OCI-LY7 (cell line): ENCODE data around the genes SIRT6, MPND, UBXN6, SEMA6B, TNFAIP8L1 and MYDGF.

DNA sequence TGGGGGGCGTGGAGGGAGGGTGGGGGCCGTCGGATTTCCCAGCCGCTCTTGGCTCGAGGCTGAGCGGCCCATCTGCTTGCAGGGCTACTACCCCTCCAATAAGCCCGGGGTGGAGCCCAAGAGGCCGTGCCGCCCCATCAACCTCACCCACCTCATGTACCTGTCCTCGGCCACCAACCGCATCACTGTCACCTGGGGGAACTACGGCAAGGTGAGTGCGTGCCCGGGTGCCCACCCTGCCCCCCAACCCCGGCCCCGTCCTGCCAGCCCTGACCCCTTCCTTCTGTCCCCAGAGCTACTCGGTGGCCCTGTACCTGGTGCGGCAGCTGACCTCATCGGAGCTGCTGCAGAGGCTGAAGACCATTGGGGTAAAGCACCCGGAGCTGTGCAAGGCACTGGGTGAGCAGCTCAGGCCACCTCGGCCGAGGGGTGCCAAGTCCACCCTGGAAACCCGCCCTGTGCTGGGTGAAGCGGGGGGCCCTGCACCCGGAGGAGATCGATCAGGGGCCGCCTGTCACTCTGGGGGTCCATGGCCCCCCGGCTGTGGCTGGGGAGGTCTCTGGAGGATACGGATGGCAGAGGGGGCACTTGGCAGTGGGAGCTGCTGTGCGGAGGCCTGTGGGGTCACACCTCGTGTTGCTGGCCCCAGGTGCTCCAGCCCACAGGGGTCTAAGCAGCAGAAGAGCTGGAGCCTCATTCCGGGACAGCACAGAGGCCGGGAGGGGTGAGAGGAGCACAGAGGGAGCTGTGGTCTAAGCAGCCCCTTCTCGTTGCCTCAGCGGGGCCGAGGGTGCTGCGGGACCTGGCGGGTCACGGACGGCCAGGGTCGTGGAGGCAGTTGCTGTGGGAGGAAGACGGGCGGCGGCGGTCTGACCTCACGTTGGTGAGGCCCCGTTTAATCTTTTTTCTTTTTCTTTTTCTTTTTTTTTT lies 21.4 kb downstream of the PIAS4 start:
- PRO-cap: no peak
- RAMPAGE, long total RNA: no peak

GRCh38 chr19:4064065-4064733 lies 2.5 kb downstream of the ZBTB7A start:
- PRO-cap: unidirectional peak, minus-strand start at chr19:4064157
- RAMPAGE, long total RNA: no peak

DNA sequence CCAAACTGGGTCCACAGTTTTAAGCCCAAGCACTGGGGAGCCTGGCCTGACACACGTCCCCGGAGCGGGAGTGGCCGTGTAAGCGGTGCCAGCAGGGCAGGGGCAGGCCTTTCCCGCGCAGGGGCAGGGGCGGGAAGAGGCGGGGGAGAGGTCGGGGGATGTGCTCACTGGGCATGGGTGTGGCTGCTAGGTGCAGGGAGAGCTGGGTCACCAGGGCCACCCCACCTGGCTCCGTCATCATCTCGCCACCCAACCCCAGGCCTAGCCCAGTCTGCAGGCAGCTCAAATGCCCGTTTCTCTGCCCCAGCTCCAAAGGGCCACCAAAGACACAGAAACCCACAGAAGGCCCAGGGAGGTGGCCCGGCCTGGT lies 27.9 kb downstream of the MAP2K2 start:
- PRO-cap: no peak
- RAMPAGE, long total RNA: no peak

GRCh38 chr19:4112624-4113304 lies 11.2 kb downstream of the MAP2K2 start:
- PRO-cap: no peak
- RAMPAGE, long total RNA: no peak

GRCh38 chr19:4181941-4182779 lies at the start of gene SIRT6:
Gene SIRT6 (minus strand): TSS chr19:4182563.
- PRO-cap: bidirectional peak, plus-strand start at chr19:4182713, minus-strand start at chr19:4182563
- RAMPAGE, long total RNA: no peak

DNA sequence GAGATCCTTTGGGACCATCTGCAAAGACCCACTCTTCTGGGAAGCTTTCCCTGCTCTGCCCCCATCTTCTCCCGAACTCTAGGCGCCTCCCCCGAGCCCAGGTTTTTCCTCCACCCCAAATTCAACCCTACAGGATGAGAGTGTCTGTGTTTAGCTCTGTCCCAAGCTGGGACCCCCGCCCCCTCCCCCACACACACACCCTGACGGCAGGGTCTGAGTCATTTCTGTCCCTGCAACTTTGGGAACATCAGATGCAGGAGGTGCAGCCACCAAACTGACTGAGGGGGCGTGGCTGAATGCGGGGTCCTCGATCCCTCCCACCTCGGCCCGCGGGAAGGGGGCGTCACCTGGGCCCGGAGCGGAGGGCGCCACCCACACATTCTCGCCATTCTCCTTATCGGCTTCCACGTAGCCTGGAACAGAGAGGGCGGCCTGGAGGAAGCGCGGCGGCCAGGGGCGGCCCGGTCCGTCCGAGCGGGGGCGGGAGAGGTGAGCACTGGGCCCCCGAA lies 12.0 kb downstream of the STAP2 start:
- PRO-cap: no peak
- RAMPAGE, long total RNA: no peak

GRCh38 chr19:4342915-4344010 lies at the start of gene MPND:
Gene MPND (plus strand): TSS chr19:4343562.
- PRO-cap: bidirectional peak, plus-strand start at chr19:4343114, minus-strand start at chr19:4342766; unidirectional peak, plus-strand start at chr19:4343134; bidirectional peak, plus-strand start at chr19:4343594, minus-strand start at chr19:4343445
- RAMPAGE, long total RNA: no peak

- PRO-cap: no peak
- RAMPAGE, long total RNA: no peak
Measured at GRCh38 chr19:4428139-4429008, 25.9 kb downstream of the CHAF1A start.

DNA sequence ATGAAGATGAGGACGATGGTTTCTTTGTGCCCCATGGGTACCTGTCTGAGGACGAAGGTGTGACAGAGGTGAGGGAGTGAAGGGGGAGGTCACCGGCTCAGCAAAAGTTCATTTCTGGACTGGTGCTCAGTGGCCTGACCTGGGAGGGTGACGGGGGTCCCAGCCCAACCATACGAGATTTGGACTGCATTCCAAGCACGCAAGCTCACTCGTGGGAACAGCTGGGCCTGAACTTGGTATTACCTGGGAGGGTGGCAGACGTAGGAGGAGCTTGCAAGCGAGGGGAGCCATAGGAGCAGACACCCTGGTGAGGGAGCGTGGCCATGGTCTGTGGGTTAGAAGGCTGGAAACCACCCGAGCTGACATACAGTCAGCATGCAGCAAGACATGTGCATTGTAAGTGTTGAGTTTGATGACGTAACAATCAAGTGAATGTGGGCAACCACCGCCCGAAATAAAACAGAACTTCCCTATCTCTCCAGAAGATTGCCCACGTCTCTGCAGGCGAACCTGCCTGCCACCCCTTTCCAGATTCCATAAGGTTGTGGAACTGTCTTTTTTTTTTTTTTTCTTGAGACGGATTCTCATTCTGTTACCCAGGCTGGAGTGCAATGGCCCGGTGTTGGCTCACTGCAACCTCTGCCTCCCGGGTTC lies 26.9 kb downstream of the UBXN6 start:
- PRO-cap: no peak
- RAMPAGE, long total RNA: no peak

DNA sequence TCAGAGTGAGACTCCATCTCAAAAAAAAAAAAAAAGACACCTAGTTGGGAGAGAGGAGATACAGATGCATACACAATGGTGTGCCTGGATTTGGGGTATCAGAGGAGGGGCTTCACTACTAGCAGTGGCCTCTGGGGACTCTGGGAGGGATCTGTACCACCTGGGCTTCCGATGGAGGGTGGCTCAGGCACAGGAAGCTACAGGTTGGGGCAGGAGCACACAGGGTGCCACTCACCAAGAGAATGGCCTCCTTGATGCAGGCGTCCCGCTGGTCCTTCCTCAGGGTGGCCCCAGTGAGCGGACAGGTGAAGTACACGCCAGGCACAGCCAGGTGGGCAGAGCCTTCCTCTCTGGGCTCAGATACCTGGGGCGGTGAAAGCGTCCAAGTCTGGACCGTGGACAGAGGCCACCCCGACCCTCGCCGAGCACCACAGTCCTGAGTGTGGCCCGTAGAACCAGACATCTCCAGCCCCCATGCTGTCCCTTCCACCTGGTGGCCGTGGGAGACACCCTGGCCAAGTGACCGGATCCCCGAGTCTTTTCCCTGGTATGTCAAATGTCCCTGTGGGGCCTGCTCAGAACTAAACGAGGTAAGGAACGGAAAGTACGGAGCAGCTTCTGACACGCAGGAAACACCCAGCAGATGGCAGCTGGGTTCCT lies 5.3 kb downstream of the UBXN6 start:
- PRO-cap: no peak
- RAMPAGE, long total RNA: no peak

DNA sequence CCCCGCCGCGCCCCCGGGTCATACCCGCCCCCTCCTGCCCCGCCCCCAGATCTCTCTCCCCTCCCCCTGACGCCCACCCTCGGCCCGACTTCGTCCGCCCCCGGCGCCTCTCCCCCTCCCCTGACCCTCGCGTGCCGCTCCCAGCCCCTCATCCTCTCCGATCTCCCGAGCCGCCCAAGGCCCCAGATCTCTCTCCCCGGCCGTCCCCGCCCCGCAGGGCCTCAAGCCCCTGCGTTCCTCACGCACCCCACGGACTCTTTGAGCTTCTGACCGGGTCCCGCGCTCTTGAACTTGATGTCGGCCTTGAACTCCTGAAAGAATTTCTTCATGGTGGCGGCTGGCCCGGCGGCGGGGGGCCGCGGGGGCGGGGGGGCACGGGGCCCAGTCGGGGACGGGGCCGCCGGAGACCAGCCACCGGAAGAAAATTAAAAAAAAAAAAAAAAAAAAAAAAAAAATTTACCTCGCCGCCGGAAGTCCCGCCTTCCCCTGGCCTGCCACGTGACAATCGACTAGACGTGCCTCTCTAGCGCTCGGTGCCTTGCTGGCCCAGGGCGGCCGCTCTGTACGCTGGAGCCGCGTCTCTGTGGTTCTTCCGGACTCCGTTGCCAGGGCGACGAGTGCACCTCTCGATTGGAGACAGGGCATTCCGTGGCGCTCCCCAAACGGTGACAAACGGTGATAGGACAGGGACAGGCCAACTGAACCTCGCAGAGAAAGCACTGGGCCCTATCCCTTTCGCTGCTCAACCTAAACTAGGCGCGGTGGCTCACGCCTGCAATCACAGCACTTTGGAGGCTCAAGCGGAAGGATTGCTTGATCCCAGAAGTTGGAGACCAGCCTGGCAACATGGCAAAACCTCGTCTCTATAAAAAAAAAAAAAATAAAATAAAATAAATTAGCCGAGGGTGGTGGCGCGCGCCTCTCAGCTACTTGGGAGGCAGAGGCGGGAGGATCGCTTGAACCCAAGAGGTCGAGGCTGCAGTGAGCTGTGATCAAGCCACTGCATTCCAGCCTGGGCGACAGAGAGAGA lies at the start of gene UBXN6:
Gene UBXN6 (minus strand): TSS at position 426 of the 1,030 bp plus-strand sequence.
- PRO-cap: unidirectional peak, plus-strand start at position 151 of the sequence; bidirectional peak, plus-strand start at position 608 of the sequence, minus-strand start at position 426 of the sequence
- RAMPAGE, long total RNA: no peak

DNA sequence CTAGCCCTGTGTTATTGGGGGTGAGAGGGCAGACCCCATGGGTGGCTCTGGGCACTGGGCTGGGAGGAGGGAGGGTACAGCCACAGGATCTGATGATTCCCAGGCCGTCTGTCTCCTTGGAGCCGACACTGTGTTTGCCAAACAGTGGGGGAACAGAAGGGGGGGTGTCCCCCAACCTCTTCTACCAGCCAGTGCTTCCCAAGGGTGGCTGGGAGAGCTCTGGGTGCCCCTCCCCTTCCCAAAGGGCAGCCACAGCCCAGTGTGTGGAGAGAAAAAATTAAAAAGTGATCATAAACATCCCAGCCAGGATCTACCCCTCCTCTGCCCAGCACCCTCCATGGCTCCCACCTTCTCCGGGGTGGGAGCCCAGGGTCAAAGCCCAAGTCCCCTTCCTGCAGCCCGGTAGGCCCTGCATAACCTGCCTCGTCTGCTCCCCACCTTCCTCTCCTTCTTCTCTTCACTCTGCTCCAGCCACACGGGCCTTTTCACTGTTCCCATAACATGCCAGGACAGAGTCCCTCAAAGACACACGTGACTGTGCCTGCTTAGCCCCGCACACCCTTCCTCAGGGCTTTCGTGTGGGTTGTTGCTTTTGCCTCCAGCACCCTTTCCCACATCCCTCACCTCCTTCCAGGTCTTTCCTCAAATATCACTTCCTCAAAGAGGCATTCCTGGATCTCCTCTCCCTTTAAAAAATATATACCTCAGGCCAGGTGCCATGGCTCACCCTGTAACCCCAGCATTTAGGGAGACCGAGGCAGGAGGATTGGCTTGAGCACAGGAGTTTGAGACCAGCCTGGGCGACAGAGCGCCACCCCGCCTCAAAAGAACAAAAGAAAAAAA lies 1.5 kb upstream of the PLIN4 start:
- PRO-cap: no peak
- RAMPAGE, long total RNA: no peak

GRCh38 chr19:4556491-4556835 lies 3.0 kb downstream of the SEMA6B start:
- PRO-cap: no peak
- RAMPAGE, long total RNA: no peak

DNA sequence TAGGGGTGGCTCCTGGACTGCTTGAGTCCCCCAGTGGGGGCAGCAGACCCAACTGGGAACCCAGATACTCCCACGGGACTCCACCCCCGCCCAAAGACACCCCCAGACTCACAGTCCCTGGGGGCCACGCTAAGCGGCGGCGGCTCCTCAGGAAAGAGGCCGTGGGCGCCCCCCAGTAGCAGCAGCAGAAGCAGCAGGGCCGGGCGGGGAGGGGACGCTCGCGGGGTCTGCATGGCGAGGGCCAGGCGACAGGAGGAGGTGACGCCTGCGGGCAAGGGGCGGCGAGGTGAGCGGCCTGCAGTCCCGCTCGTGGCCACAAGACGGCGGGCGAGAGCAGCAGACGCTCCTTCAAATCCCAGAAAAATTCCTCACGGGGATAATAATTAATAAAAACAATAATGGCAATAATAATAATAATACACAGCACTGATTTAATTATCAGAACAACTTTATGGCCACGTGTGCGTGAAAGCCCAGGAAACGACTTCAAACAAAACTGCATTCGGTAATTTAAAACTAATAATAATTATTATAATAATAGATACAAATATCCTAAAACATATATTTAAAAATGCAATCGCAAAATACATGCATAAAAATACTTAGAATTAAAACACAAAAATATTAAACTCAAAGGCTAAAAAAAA lies 1.1 kb downstream of the SEMA6B start:
- PRO-cap: no peak
- RAMPAGE, long total RNA: no peak

GRCh38 chr19:4559171-4560029 lies at the start of gene SEMA6B:
Gene SEMA6B (minus strand): TSS chr19:4559684.
- PRO-cap: no peak
- RAMPAGE, long total RNA: no peak

DNA sequence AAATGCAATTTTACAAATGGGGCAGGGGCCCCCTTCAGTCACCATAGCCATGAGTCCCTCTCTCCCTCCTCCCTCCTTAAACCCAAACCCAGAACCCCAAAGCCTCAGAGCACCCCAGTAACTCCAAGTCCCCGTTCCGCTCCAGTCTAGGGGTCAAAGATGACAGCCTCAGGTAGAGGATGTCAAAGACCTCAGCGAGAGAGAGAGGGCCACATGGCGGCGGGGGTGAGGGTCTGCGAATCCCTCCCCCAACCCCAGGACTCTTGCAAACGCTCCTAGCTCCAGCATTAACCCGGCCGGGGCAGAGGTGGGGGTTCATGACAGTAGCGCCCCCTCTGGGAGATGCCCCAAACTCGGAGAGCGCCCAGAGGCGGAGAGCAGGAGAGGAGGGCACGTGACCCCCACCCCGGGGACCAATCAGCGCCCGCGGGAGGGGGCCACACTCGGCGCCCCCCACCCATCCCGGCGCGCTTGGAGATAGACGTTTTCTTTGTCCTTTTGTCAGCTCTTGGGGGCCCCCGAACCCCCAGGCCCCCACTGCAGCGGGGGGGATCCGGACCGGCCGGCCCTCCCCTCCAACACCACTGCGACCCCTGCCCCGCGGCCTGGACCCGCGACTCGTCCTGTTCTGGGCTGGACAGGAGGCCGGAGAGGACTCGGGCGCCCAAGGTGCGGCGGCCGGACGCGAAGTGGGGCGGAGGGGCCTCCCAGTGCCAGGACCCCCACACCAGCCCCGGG lies 20.8 kb upstream of the SEMA6B start:
- PRO-cap: no peak
- RAMPAGE, long total RNA: no peak

DNA sequence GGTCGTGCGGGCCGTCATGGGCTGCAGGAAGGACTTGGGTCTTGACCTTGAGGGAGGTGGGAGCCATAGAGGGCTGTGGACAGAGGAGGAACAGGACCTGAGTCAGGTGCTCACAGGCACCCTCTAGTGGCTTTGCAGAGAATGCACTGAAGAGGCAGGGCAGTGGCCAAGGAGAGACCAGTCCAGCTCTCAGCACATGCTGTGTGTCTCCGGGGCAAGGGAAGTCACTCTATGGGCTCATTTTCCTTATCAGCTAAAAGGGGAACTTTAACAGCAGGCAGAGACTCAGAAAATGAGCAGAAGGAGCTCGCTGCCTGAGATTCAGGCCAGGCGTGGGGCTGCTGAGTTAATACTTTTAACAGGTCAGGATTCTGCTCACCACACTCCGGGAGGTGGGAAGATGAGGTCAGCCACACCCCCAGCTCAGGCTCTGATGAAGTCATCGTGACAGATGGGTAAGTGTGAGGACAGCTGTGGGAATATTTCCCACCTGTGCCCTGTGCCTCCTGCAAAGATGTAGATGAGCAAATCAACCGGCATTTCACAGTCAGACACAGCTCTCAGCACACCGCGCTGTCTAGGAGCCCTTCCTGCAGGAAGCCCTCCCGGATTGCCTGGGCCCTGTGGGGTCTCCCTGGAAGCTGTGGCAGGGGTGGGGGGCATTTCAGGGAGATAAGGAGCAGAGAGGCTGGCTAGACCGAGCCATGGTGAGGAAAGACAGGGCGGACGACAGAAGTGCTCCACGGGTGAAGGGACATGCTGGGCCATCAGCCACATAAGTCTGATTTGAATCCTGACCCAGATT lies 5.8 kb upstream of the TNFAIP8L1 start:
- PRO-cap: no peak
- RAMPAGE, long total RNA: no peak

GRCh38 chr19:4638786-4640156 lies at the start of gene TNFAIP8L1:
Gene TNFAIP8L1 (plus strand): TSS chr19:4639516.
- PRO-cap: bidirectional peak, plus-strand start at chr19:4639557, minus-strand start at chr19:4639201
- RAMPAGE, long total RNA: no peak

GRCh38 chr19:4669471-4670675 lies at the start of gene MYDGF:
Gene MYDGF (minus strand): TSS chr19:4670342.
- PRO-cap: unidirectional peak, plus-strand start at chr19:4669710; unidirectional peak, minus-strand start at chr19:4670342
- RAMPAGE, long total RNA: no peak

- PRO-cap: no peak
- RAMPAGE, long total RNA: no peak
Measured at GRCh38 chr19:4717375-4718200, 6.1 kb downstream of the DPP9 start.